Pericardium (tissue), 1 donor: ENCODE measurements around the genes GPR89A, PDZK1, ANKRD35 and NOTCH2NLA.

DNA sequence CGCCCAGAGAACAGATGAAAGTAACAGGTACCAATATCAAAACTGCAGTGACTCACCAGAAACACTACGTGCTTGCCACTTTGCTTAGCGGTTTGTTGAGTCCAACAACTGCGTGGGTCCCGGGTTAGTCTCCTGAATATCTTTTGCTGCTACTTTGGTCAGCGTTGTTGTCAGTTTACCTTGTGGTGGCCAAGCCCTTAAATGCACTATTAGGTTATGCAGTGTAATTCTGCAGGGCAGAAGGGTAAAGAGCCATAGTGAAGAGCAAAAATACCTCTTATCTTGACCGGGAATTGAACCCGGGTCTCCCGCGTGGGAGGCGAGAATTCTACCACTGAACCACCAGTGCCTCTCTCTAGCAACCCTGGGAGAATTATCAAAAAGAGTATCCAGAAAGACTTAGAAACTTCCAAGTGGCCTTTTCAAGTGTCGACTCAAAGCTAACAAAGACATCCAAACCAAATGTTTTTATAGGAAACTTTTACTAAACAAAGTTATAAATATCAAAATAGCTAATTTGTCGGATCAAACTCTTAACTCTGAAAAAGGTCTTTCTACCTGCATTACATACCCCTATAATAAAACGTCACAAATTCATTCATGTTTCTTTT is 127.1 kb downstream of the PPIAL4A start:
- RRBS, result no CpG with 5 or more reads among the region's 14 CpGs

DNA sequence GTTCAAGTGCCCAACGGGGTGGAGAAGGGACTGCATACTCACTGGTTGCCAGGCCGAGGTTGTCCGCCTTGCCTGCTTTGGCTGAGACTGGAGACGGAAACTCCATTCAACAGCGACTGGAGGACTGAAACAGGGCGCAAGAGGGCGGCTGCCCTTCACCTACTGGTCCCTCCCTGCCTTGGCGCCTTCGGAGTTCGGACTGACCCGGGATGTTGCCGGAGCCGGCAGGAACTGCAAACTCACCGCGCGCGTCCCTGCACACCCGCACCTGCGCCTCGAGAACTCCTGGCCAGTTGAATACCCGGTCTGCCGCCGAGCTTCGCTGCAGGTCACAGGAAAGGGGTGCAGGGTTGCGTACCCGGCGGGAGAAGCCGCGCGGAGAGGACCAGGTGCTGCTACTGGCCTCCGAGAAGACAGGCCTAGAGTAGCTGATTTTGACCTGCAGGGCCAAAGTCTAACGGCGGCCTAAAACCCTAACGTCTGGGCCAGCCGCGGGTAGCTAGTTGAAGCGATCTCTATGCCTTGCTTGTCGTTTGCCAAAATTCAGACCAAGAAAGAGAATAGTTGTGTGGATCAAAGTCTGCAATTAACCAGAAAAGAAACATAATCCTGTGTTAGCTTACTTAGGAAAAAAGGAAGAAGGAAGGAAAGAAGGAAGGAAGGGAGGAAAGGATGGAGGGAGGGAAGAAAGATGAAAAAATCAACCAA is 132.8 kb downstream of the FAM72B start:
- RRBS, result no CpG with 5 or more reads among the region's 38 CpGs

DNA sequence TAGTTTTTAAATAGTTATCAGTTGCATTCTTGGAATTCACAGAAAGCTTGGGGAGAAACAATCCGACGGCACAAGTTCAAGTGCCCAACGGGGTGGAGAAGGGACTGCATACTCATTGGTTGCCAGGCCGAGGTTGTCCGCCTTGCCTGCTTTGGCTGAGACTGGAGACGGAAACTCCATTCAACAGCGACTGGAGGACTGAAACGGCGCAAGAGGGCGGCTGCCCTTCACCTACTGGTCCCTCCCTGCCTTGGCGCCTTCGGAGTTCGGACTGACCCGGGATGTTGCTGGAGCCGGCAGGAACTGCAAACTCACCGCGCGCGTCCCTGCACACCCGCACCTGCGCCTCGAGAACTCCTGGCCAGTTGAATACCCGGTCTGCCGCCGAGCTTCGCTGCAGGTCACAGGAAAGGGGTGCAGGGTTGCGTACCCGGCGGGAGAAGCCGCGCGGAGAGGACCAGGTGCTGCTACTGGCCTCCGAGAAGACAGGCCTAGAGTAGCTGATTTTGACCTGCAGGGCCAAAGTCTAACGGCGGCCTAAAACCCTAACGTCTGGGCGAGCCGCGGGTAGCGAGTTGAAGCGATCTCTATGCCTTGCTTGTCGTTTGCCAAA is 67.4 kb downstream of the H3-7 start:
- RRBS, result 15% methylated on average over 5 of the region's 42 CpGs

DNA sequence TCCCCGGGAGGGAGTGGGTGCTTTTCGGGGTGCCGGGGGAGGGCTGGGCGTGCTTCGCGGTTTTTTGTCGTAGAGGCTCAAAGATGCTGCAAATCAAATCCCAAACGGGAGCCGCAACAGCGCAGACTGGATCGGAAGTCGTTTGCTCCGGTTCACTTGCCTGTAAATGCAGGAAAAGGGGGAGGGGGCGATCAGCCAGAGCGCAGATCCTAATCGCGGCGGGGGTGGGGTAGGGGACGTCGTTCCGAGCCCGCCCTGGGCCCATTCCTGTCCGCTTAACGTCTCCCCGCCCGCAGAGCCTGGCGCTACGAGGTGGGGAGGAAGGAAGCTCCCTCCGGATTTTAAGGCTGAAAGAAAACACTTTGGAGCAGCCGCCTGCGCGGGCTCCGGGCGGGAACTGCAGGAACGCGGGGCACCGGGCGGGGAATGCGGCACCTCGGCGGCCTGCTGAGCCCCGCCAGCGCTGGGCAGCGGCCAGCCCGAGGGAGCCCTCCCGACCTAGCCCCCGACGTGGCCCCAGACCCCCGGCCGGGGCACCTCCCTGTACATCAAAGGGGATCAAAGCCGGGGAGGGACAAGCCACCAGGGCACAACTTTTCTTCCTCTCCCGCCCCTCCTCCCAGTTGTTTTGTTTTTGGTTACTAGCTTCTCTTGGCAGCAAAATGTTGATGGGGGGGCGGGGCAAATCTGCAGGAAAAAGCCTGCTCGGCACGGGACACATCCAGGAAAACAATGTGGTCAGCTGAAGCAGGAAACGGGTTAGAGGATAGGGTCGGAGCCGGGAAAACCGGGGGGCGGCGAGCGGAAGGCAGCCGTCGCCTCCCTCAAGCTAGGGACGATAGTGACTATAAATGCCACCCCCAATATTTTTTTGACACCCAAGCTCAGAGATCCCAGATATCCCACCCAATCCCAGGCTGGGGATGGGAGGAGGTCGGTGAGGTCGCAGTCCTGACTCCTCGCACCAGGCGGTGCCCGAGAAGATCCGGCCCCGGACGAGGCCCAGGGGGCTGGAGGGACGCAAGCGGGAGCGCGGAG is 1.5 kb downstream of the SRGAP2B start:
- RRBS, result no CpG with 5 or more reads among the region's 77 CpGs

GRCh38 chr1:145607581-145608818 is at the start of gene GPR89A:
Gene GPR89A (plus strand): TSS chr1:145607988.
- RRBS, result no CpG with 5 or more reads among the region's 74 CpGs

DNA sequence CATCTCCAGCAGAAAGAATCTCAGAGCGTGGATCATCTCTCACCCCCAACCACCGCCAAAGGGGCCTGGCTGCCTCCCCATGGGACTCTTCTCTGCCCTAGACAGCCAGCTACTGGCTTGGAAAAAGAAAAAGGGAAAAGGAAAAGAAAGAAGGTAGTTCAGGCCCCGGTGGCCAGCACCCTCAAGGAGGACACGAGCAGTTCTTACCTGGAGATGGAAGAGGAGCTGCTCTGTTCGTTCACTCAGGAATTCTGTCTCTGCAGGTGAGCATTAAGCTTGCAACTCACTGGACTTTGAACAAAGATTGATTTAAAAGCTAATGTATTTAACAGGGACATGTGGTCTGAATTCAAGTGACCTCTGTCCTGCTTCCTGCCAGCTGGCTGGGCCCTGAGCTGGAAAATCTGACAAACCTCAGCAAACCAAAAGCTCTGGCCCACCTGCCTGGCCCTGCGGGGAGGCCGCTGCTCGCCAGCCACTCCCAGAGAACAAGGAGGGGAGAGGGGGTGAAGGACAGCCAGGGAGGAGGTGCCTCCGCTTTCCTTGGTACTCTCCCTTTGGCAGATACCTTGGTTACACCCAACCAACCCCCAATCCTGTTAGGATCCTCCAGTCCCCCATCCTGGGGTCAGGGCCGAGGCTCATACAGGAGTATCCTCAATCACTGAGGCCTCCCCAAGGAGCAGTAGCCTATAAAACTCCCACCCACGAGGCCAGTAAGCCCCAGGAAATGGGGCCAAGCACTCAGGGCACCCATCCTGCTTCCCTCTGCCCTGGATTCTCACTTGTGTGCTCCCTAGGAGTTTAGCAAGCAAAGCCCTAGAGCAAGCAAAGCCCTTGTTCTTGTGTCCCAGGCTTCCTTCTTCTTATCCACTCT is at the start of gene PDZK1:
PDZK1 (minus strand) TSS at position 259 of the 877 bp plus-strand sequence.
- RRBS, result no CpG with 5 or more reads among the region's 11 CpGs

GRCh38 chr1:145856990-145857319 is 1.9 kb downstream of the PIAS3 start:
- RRBS, result no CpG with 5 or more reads among the region's 4 CpGs

- RRBS, result 4% methylated on average over 15 of the region's 47 CpGs
Measured at GRCh38 chr1:145885617-145886468, at the start of gene ANKRD35. Gene ANKRD35 (minus strand): TSS chr1:145885866.

DNA sequence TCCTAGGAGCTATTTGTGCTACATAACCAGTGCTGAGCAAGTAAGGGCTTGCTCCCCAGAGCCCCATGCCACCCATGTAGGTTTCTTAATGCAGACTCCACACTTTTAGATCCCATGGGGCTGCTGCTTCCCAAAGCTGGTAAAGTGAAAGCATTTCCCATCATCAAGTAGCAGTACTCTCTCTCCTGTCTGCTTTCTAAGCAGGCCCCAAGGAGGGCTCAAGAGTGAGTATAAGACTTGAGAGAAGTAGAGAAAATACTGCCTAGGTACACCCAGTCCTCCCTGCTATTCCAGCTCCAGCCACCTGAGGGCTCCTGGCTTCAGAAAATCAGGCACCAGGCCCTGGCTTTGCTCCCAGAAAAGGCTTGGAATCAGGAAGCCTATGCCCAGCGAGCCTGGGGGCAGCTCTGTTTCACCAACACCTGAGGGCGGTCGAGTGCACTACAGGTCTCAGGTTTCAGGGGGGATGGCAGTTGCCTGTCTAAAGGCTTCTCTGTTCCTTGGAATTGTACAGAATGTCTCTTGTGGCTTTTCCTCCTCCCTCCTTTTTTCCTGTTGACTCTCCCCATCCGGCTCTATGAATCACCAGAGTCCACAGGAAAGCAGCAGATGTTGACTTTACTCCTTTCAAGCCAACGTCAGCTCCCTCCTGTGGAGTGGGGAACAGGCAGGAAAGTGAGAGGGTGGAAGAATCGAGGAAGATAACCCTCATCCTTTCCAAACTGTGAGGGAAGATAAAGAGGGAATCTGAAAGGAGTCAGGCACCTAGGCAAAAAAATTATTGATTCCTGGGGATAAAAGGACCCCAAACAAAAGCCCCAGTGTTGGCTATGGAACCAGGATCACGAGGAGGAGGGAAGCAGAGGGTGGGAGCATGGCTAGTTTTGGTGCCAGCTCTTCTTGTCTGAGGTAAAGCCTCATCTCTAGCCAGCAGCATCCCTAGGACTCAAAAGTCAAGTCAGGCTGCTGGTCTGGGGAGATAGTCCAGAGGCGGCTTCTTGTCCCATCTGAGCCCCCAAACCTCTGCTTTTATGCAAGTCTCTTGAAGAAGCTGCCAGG is 6.4 kb upstream of the ANKRD35 start:
- RRBS, result no CpG with 5 or more reads among the region's 8 CpGs

- RRBS, result 48% methylated on average over 5 of the region's 15 CpGs
Measured at GRCh38 chr1:145919943-145920727, 1.6 kb upstream of the PEX11B start.

GRCh38 chr1:145927987-145928448 is 734 bp upstream of the RBM8A start:
- RRBS, result no CpG with 5 or more reads among the region's 13 CpGs

DNA sequence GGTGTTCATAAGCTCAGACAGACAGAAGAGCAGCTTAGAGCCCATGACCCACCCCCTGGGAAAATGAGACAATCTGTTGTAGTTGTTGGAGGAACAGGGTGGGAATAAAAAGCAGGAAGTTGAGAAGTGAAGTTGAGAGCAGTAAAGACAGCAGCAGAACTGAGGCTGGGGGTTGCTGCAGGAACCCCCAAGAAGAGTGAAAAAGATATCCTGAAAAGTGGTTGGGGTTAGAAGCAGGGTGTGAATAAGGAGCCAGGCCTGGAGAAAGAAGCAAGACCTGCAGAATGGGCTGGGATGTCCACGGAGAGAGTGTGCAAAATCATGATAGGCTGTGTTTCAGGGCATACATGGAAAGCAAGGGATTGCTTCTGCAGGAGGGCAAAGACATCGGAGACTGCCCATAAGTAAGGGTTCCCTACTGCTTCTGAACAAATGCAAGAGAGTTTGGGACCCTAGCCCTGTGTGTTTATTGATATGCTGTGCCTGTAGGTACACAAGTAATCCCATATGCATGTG is 1.8 kb upstream of the LIX1L start:
- RRBS, result no CpG with 5 or more reads among the region's 2 CpGs

GRCh38 chr1:145981812-145982492 is 14.4 kb downstream of the TXNIP start:
- RRBS, result no CpG with 5 or more reads among the region's 5 CpGs

DNA sequence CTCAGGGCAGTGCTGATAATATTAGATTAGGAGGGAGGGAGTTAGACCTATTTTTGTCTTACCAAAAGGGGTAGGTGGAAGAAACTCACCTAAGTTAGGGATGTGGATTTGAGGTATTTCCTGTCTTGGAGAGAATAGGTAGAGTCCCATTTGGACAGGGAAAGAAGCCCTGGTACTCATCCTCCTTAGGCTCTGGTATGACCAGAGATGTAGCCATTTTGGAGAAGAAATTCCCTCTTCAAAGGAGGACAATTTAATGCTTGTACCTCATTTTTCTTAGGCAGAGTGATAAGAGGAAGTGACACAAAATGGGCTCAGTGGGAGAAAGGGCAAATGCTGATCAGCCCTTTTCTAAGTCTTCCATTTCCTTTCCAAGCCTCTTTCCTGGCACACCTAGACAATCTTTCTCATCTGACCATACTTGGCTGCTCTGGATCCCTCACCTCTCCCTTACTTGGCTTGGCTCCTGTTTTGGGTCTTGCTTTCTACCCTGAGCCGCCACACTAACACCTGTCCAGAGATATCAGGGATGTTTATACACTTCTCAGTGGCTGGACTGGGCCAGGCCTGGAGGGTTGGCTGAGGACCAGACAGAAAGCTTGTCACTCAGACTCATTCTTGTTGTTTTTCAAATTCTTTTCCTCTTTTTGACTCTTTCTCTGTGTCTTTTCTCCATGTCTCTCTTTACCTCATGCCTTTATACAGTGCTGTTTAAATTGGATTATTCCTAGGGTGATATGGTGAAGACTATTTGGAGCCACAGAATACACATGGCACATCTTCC is 13.2 kb downstream of the TXNIP start:
- RRBS, result no CpG with 5 or more reads among the region's 1 CpG

DNA sequence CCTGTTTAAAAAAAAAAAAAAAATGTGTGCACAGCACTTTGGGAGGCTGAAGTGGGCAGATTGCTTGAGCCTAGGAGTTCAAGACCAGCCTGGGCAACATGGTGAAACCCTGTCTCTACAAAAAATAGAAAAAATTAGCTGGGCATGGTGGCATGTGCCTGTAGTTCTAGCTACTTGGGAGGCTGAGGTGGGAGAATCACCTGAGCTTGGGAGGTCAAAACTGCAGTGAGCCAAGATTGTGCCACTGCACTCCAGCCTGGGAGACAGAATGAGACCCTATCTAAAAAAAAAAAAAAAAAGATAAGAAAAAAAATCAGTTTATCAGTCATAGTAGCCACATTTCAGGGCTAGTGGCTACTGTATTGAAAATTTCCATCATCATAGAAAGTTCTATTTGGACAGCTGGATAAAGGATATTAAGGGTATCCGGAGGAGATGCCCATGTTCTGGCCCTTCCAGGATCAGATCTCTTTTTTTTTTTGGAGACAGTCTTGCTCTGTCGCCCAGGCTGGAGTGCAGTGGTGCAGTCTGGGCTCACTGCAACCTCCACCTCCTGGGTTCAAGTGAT is 6.6 kb downstream of the TXNIP start:
- RRBS, result no CpG with 5 or more reads among the region's 2 CpGs

- RRBS, result no CpG with 5 or more reads among the region's 10 CpGs
Measured at GRCh38 chr1:145991456-145992447, 4.6 kb downstream of the TXNIP start.

DNA sequence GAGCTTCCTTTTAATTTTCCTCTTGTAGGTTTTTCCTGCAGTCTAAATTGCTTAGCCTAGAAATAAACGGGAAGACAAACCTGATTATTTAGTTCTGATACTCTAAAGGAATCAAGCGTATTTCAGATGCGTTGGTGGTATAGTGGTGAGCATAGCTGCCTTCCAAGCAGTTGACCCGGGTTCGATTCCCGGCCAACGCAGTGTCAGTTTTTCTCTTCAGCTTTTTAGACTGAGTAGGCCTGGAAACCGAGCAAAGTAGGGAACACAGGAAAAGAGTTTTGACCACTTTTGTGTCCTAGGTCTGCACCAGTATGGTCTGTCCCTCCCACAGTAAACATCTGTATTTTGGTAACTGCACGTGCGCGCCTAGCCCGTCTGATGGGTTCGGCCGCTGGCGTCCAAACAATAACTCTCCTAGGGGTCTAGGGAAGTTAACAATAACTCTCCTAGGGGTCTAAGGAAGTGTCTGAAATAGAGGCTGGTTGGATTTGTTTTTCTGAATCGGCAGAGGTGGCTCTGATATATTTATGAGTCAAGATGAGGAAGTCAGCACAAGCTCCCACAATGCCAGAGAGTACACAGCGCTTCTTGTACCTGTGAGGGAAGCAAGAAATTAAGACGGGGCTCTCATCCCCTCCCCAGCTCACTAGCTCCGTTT is 15.5 kb upstream of the HJV start:
- RRBS, result no CpG with 5 or more reads among the region's 19 CpGs

GRCh38 chr1:146228474-146229465 is at the start of gene NOTCH2NLA:
Gene NOTCH2NLA (minus strand): TSS chr1:146229021.
- RRBS, result no CpG with 5 or more reads among the region's 99 CpGs

DNA sequence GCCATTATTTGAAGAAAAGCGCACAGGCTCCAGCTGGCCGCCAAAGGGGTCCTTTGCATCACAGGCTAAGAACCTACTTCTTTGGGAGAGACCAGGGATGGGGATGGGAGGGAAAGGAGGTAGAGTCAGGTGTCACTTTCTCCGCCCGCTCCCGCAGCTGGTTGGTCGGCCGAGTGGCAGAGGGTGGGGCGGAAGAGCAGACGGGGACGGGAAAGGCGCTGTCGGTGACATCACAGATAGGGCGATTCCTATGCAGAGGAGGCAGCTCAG is 64.8 kb upstream of the PPIAL4H start:
- RRBS, result no CpG with 5 or more reads among the region's 13 CpGs